ENCODE measurements around a stretch of chr9.

DNA sequence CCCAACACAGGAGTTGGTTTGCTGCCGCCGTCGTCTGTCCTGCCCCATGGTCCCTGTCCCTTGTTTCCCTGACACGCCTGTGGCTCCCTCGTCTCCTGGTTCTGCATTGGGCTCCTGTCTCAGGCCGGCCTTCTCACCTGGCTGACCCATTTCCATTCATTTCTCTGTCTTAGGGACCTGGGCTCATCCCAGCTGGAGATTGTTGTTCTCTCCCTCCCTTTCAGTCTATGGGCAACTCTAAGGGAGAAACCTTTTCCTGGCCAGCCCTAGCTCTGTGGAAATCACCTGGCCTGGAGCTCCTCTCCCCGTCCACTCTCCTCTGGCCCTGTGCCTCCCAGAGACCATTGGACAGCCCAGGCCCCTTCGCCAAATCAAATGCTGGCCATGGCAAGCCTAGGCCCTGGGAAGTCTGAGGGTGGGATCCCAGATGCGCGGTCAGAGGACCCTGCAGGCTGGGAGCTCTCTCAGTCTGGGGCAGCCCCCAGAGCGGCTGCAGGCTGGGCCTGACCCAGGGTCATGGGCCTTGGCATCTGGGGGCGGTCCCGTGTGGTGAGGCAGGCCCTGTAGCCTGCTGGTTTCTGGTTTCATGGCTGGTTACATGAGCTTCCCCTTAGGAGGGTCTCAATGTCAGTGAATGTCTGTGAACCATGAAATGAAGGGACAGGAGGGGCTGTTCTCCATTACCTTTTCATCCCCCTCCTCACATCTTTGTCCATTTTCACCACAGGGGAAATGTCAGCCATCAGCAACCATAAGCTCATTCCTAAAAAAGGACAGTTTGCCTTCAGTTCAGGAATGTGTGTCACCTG lies 253.5 kb downstream of the AOPEP start:
- RRBS, 2 experiments = no CpG with 5 or more reads among the region's 13 CpGs

DNA sequence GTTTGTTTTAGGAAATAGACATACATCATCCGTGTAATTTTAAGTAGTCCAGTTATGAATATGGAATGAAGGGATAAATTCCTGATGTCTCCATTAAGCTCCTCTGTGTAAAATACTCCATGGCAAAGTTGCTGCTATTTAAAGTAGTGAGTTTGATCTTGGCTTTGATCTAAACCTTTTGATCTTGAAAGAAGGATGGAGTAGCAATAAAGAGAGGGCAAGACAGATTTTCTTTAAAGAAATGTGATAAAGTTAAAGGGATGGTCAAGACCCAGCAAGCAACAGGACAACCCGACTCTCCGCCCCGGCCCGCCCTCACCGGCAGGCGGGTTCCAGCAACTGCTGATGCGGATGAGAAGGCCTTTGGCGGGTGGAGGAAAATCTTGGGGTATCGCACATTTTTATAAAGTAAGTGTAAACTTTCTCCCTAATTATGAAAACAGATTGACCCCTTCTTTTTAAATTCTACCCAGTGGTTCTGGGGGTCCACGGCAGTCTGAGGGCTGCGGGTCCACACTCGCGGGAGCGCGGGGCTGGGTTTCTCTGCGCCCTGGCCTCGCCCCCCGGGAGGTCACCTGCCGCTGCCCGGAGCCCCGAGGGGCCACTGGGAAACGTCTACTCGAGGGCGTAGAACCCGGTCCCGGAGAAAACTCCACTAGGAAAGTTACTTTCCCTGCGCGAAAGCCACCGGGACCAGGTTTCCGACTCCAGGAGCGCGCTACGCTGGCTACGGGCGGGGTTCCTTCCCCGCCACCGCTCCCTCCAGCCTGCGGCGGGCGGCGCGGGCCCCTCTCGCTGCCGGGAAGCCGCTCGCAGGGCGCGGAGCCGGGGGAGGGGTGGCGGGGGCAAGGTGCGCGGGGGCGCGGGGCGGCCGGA lies 277.6 kb downstream of the AOPEP start:
- RRBS, 2 experiments = 2 to 3% methylated on average over 11 to 23 of the region's 57 CpGs

GRCh38 chr9:95012105-95012697 lies 285.7 kb downstream of the AOPEP start:
- RRBS, 2 experiments = no CpG with 5 or more reads among the region's 7 CpGs

GRCh38 chr9:95023874-95024136 lies 293.7 kb downstream of the FANCC start:
- RRBS, 2 experiments = no CpG with 5 or more reads among the region's 2 CpGs

DNA sequence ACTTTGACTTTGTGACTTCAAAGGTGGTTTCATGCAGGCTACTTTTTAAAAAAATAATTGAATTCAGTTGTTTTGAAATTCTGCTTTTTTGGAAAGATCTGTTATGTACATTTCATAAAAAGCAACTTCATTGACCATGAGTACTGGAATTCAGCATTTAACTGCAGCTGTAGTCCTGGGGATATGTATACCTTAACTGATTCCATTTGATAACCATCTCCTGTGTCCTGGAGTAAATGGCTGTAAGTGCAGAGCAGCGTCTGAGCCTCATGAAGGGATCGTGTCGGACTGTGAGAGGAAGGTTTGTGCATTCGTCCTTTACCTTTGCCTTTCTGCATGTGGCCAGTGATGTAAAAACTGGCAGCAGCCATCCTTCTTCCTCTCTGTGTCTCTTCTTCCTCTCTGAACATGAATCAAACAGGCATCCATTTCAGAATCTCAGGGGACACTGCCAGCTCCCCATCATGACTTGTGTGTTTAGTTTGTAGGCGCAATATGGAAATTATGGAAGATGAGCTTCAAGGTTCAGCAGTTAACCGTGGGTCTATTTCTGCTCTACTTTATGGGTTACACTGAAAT lies 287.1 kb downstream of the FANCC start:
- RRBS, 2 experiments = no CpG with 5 or more reads among the region's 6 CpGs

DNA sequence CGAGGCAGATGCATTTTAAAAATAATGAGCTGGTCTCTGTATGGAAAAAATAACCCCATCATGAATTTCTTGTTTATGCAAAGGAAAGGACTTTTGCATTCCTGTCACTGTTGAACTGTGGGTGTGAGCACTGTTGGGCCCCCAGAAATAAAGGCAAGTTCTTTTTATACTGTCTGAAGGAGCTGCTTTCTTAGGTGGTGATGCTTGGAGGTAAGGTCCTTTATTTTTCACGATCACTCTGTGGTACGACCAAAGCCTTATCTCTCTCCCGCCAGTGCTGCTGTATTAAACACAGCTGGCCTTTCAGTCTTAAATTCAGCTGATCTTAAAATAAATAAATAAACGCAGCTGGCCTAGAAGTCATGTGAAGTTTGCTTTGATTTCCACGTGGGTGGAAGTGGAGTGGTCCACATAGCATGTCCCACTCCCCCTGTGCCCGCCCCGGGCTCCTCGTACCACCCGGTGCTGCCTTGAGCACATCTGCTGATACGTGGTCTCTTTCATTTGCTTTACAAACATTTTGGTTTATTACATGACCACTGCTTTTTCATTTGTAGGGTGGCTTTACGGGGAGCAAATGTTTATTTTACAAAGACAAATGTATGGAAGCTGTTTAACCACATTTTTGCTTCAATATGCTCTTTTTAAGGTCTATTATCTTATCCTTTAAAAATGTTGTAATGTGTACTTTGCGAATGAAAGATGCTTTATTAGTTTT lies 260.4 kb downstream of the FANCC start:
- RRBS, 2 experiments = no CpG with 5 or more reads among the region's 13 CpGs

DNA sequence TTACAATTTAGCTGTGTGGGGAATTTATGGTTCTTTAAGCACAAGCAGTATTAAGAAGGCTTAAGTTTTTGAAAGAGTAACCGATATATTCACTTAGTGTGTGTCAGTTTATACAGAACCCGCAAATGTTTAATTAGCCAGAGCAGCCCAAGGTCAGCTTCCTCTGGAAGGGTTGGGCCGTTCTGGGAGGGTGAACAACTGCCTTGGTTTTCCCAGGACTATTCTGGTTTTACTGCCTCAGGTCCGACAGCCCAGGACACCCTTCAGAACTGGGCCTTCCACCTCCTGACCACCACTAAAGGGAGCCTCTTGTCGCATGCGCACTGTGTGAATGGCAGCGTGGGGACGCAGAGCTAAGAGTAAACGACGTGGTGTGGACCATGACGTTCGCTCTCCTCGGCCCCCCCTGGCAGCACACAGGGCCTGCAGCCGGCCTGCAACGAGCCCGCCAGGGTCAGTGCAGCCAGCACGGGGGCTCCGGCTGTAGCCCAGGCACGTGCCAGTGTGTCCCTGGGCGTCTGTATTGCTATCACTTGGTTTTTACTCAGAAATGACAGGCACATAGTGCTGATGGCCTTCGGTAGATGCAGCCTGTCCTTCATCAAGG lies 214.9 kb downstream of the FANCC start:
- RRBS, 2 experiments = 7 to 14% methylated on average over 5 of the region's 21 CpGs

DNA sequence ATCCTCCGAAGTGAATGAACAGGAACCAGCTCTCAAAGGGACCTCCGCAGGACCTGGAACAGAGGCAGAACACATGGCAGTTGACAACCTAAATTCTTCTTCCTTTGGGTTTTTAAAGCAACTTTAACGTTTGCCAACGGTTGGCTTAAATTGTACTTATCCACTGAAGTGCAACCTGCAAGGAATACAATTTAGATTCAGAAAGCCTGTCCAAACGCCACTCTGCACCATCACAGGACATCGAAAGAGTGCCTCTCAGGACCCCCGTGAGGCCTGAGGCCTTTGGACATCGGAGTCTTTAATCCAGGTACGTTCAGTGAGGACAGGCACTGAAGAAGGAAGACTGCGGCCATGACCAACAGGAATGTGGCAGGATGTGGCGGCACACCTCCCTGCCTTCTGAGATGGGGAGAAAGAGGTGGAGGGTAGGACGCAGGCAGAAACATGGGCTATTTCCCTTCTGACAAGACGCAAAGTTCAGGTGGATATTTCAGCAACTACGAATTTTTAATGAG lies 205.9 kb downstream of the FANCC start:
- RRBS, 2 experiments = no CpG with 5 or more reads among the region's 14 CpGs

- RRBS, 2 experiments = no CpG with 5 or more reads among the region's 5 CpGs
Measured at GRCh38 chr9:95127004-95127272, 190.6 kb downstream of the FANCC start.

GRCh38 chr9:95188539-95189049 lies 128.9 kb downstream of the FANCC start:
- RRBS, 2 experiments = no CpG with 5 or more reads among the region's 4 CpGs

DNA sequence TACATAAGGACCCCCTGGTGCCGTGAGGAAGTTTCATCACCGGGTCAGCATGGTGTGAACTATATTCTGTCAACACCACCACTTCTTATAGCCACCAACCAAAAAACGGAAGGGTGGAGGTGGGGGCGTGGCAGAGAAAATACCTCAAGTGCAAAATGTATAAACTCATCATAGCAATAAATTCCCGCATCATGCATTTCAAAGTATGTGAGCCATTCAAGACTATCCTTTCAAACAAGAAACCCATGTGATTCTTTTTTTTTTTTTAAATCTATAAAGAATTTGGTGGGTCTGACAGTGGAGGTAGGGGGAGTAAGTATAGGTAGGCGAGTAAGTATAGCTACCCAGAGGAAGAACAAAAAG lies 13.9 kb downstream of the PTCH1 start:
- RRBS, 2 experiments = no CpG with 5 or more reads among the region's 6 CpGs

- RRBS, 2 experiments = 2% methylated on average over 9 of the region's 30 CpGs
Measured at GRCh38 chr9:95517092-95517534, 8.0 kb upstream of the PTCH1 start.

DNA sequence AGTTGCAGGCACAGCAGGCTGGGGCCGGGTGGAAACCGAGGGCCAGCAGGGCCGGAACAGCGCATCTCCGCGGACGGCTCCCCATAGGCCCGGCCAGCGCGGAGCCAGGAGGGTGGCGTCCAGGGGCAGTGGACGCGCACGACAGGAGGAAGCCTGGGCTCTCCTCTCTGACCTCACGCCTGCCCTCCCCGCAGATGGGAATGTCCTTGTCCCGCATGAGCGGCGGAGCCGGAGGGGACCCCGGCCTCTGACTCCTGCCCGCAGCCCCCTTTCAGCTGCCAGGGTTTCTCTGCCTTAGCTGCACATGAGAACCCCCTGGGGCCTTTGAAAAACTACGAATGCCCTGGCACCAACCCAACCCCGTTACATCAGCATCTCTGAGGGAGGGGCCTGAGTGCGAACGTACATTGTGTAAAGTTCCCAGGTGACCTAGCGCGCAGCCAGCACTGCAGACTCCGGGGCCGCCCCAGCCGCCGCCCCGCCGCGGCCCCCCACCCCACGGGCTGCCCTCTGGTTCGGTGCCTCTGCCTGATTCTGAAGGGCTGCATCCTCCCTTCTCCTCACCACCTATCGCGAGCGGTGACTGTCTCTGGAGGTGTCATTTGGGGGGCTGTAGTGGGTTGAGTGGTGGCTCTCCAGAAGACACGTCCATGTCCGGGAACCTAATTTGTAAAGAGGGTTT lies 44.1 kb upstream of the PTCH1 start:
- RRBS, 2 experiments = 47 to 48% methylated on average over 5 to 6 of the region's 42 CpGs

GRCh38 chr9:95757125-95757495 lies 118.4 kb upstream of the ERCC6L2 start:
- RRBS, 2 experiments = no CpG with 5 or more reads among the region's 3 CpGs

- RRBS, 2 experiments = no CpG with 5 or more reads among the region's 5 CpGs
Measured at GRCh38 chr9:95967061-95967794, 91.7 kb downstream of the ERCC6L2 start.

GRCh38 chr9:96007040-96008096 lies 131.9 kb downstream of the ERCC6L2 start:
- RRBS, 2 experiments = no CpG with 5 or more reads among the region's 7 CpGs

GRCh38 chr9:96169337-96170002 lies 132.5 kb downstream of the HSD17B3 start:
- RRBS, 2 experiments = 16 to 31% methylated on average over 9 to 10 of the region's 21 CpGs

GRCh38 chr9:96339555-96340149 lies 37.7 kb upstream of the HSD17B3 start:
- RRBS, 2 experiments = no CpG with 5 or more reads among the region's 4 CpGs

GRCh38 chr9:96464049-96464692 lies 14.2 kb downstream of the HABP4 start:
- RRBS, 2 experiments = no CpG with 5 or more reads among the region's 12 CpGs

GRCh38 chr9:96490569-96491030 lies 40.6 kb downstream of the HABP4 start:
- RRBS, 2 experiments = no CpG with 5 or more reads among the region's 8 CpGs